Neural progenitor cell (in vitro differentiated cells): ENCODE measurements around the genes LHX6, MRRF and OR1J4.

GRCh38 chr9:121884686-121884896 lies 208.5 kb downstream of the TTLL11 start:
- RAMPAGE, long total RNA, result no peak

- RAMPAGE, long total RNA, result no peak
These were observed 104.9 kb downstream of the TTLL11 start for GRCh38 chr9:121987977-121988914.

GRCh38 chr9:122228592-122229412 lies at the start of gene LHX6:
LHX6 (minus strand) TSS chr9:122228957.
- RAMPAGE, long total RNA, result no peak

DNA sequence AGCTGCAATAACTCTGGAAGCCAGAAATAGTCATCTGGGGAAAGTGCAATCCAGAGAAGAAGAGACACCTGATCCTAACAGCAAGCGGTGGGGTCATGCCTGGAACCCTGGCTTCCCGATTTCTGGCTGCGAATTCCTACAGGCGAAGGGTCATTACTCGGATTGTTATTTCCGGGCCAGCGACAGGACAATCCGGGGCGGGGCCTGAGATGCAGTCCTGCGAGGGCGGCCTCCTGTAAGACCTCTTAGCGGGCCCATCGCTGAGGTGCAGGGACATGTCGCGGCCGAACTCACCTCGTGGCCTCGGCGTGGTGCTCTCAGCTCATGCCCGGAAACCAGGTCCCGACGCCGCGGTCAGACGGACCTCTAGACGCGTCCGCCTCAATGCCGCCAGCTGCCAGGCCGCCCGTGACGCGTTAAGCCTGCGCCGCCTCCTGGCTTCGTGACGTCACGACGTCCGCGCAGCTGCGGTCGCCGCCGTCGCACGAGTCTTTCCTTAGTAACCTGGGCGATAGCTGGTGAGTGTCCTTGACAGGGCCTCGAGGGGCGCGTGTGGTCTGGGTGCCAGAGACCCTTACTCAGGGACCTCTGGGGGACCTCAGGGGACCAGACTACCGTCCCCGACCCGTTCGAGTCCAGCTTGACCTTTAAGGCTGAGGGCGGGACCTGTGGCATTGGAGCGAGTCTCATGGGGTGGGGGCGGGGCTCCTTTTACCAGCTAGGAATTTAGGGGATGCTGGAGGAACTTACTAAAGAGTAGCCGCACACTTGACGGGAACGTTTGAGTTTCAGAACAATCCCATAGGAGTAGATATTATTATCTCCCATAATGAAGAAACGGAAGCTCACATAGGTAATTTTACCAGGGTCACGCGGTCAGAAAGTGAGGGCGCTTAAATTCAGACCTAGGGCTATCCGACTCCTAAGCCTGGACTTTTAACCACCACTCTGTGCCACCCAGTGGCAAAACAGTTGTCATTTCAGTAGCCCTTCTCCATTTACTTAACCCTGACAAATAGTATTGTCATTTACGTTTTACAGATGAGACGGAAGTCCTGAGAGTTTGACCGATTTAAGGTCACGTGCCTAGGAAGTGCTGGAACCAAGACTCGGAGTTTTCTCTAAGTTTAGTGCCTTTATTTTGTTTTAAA lies at the start of gene MRRF:
Gene MRRF (plus strand): TSS at position 462 of the 1,151 bp plus-strand sequence.
- RAMPAGE, long total RNA, result start-site peak on the minus strand centred at position 396 of the sequence, 9 bp wide, 33 and 58 reads in 2 replicates

DNA sequence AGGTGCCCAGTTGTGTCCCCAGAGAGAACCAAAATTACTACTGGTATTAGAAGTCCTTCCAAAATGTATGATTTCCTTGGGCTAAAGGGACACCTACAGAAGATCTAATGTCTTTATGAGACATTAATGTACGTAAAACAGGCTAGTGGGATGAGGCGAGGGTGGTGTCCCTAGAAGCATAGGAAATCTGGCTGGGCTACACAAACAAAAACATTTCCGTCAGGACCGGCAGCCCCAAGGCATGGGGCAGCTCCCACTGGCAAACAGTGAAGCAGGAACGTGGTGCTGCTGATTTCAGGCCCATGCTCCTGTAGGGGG lies 42.2 kb downstream of the MRRF start:
- RAMPAGE, long total RNA, result no peak

GRCh38 chr9:122518916-122519229 lies at the start of gene OR1J4:
OR1J4 (plus strand) TSS chr9:122519141.
- RAMPAGE, long total RNA, result no peak

DNA sequence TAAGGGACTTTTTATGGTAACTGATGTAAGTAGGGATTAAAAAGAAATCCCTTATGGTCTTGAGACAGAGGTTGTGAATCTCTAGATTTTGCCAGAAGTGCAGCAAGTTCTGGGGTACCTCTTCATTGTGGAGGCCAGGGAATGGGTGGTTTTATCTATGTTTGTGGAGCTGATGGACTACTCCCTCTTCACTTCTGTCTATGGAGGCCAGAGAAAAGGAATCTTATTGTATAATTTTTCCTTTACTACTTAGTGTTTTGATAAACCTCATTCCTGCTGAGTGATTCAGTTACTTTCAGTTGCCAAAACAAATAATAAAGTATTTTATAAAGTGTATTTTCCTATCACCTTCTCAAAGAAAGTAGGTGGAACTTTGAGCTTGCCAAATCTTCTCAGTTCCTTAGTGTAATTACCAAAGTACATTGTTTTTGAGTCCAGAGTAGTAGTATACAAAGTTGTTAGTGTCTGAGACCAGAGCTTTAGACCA lies 13.3 kb downstream of the RABGAP1 start:
- RAMPAGE, long total RNA, result no peak

DNA sequence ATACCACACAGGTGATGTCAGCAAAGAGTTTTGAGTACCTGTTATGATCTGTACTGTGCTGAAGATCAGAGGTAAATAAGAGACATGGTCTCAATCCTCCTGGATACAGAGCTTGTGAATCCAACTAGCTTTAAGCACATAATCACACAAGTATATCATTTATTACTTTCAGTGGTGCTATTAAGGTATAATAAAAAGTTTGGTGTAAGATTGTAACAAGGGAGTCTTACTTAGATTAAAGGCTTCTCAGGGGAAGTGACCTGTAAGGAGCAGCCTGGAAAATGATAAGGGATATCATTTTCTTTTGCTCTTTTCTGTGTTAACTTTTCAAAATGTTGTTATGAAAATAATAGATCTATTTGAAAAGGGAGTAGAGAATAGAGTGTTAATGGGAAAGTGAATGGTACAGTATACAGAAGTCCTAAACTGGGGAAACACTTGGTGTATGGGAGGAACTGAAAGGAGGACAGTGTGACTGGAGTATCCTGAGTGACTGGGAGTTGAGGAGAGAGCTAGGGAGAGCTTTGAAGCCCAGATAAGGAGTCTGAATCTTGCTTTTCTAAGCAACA lies 38.0 kb downstream of the GPR21 start:
- RAMPAGE, long total RNA, result no peak

DNA sequence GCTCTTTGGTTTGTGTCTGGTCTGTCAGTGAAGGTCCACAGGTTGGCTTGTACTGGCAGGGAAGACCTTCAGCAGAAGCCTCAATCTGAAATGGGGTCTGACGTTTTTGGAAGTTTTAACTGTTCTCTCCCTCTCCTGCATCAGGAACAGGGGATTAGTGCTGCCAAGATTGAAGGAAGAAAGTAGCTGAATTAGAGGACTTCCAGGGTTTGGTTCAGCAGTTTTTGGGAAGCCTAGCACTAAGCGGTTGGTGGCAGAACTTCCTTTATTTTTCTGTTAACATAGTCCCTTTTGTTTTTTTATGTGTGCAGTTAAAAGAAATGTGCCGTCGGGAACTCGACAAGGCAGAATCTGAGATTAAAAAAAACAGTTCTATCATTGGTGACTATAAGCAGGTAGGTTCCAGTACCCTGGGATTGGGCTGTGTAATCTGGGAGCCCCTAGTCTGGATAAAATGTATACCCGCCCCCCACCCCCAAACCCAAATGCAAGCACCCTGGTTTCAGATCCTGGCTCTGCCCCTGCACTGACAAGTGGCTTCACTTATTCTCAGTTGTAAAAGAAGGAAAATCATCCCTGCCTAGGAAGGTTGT lies 65.0 kb downstream of the GPR21 start:
- RAMPAGE, long total RNA, result no peak

DNA sequence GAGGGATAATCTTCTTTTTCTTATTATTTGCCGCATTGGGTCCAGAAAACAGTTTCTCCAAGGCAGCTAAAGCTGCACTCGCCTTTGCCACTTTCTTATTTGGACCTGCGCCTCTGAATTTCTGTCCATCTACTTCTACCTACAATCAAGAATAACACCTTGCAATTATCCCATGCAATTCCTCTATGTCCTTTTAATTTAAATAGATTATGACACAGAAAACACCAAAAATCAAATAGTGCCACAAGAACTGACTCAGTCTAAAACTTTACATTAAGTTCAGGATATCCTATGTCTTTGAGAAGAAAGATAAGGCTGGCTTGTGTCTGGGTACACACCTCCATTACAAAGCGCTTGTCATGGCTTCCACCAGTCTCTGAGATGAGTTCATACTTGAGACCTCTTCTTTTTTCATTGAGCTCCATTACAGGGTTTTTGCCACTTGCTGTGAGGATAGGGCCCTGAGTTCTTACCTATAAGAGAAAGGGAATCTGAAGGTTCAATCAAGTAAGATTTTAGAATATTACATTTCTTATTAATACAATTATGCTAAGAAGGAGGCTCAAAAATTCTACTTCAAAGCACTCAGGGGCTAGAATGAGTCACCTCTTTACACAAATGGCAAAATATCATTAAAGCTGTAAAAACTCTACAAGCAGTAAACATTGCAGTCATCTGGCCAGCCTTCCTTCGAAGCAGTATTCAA lies 102.7 kb downstream of the GPR21 start:
- RAMPAGE, long total RNA, result no peak

- RAMPAGE, long total RNA, result no peak
These were observed 19.6 kb upstream of the CRB2 start for GRCh38 chr9:123336269-123336916.

- RAMPAGE, long total RNA, result no peak
These were observed 15.8 kb upstream of the CRB2 start for GRCh38 chr9:123339924-123340835.

DNA sequence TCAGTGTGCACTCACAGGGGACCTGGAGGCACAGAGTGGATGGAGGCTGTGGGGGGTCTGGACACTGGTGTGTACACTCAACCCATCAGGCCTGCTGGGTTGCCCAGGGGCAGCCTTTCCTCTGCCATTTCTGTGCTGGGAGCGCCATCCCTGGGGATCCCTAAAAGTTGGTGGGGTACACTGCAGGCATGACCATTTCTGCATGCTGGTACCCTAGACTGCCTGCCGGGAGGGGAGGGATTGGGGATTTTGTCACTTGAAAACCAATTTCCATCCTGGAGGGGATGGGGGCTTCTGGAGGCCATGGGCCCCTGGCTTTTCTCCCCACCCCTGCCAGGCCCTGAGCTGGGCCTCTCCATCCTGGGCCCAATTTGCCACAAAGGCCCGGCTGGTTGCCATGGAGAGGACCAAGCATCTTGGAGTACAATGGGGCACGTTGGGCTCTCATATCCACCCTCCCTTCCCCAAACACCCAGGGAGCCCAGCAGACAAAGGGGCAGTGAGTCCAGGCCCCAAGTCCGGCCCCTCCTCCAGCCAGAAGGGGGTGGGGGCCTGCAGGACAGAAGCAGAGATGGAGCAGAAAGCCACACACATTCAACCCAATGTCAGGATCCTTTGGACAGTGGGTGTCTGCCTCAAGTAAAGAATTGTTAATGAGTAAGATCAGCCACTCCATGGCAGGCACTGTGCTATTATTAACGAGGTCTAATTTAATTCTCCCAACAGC lies 2.1 kb downstream of the CRB2 start:
- RAMPAGE, long total RNA, result no peak

DNA sequence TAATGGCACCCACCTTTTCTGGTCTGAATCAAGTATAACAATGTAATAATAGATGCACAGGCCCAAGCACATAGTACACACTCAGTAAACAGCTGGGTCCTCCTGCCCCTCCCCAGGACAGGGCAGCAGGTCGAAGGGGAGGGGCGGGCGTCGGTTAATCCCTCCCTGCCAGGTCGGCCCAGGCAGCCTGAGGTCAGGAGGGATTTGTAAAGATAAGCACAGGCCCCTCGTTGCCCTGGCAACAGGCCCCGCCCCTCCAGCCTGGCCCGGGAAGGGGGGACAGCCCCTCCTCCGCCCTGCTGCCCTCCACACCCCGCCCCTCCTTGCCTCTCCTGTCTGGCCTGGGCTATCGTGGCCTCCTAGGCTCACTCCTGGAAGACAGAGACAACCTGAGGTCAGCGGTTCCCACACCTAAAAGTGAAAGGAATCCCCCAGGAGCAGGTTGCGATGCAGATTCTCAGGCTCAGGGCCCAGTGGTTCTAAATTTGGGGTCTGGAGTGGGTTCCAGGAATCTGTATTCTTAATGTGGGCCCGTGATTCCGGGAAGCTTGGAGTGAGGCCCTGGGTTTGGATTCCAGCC lies 4.2 kb downstream of the CRB2 start:
- RAMPAGE, long total RNA, result no peak

DNA sequence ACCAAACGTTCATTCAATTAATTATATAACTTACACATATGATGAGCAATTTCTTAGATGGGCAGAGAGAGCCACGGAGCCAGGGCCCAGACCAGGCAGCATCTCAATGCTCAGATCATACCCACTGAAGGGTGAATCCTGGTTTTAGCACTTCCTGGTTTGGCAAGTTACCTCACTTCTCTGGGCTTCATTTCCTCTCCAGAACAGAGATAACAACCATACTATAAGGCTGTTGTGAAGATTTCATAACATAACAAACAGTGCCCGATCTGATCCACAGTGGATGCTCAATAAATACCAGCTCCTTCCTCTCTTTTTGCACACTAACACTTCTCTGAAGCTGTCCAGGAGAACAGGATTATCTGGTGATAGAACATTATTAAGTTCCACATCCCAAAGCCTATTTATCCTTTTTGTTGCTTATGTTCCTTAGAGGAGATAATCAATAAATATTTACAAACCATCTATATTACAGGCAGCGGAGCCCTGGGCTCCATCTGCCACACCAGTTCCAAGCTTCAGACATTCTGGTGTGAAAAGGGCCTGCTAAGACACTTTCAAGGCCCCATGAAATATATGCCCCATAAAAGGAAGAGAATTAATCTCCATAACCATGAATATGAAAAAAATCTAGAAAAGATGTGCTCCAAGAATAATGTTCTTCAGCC lies 271.0 kb downstream of the DENND1A start:
- RAMPAGE, long total RNA, result no peak

GRCh38 chr9:123997706-123998329 lies 13.8 kb upstream of the LHX2 start:
- RAMPAGE, long total RNA, result no peak

DNA sequence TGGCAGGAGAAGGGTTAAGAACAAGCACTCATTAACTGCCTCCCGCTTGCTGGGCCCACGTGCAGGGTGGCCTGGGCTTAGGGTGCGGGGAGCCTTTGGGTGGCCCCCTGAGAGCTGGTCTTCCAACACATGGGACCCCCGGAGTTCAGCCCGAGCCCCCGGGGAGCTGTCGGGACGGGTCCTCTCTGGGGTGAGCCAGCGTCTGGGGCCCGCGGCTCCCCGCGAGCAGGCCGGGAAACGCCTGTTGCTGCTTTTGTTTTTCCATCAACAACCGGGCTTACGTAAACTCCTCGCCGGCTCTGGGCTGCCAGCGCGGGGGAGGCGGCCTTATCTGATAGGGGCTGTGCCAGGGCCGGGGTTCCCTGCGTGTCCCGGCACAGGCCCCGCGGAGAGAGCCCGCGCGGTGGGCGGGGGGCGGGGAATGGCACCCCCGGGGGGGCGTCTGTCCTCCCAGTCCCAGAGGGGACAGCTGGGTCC lies 33.9 kb downstream of the LHX2 start:
- RAMPAGE, long total RNA, result no peak

DNA sequence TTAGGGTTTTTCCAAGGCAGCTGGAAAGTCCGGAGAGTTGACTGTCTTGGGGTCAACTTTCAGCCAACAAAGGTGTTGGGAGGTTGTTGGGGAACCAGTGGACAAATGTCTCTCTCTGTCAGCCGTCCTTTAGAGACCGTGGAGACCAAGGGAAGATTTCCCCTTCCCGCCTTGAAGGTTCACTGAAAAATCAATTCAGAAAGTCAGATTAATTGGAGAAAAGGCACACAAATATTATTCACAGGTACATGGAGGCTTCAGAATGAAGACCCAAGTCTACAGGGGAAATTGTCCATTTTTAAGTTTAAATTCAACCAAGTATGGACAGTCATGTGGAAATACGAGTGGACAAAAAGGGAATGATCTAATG lies 120.0 kb upstream of the NEK6 start:
- RAMPAGE, long total RNA, result no peak

GRCh38 chr9:124214036-124214366 lies 43.7 kb upstream of the NEK6 start:
- RAMPAGE, long total RNA, result no peak

DNA sequence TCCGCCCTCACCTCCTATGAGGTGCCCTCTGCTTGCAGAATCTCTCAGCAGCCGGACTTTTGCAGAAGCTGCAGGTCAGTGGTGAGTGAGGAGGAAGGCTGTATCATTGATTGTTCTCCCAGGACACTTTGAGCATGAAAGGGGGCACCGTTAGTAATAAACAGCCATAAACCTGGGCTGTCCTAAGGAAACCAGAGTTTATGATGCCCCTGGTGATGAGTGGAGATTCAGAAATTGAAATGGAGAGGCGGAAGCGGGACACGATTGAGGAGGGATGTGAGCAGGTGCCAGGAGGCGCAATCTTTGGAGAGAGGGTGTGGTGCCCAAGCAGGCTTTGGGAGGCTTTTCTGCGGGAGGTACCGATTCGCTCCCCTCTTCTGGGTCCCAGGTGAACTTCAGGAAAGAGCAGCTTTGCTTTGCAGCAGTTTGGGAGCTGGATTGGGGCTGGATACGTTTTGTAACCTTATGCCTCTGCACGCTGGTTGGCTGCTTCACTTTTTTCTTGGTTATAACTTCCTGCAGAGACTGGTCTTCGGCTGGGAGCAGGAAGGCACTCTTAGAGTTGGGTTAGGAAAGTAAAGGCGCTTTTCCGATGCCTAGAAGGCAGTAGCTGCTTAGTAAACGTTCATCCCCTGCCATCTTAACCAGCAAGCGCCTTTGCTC lies 15.4 kb upstream of the NEK6 start:
- RAMPAGE, long total RNA, result no peak